Mammary microvascular endothelial cell (primary cell): ENCODE measurements around a stretch of chr6.

- RAMPAGE, long total RNA, result no peak
Observed at GRCh38 chr6:37102050-37103181, 67.5 kb upstream of the PIM1 start.

DNA sequence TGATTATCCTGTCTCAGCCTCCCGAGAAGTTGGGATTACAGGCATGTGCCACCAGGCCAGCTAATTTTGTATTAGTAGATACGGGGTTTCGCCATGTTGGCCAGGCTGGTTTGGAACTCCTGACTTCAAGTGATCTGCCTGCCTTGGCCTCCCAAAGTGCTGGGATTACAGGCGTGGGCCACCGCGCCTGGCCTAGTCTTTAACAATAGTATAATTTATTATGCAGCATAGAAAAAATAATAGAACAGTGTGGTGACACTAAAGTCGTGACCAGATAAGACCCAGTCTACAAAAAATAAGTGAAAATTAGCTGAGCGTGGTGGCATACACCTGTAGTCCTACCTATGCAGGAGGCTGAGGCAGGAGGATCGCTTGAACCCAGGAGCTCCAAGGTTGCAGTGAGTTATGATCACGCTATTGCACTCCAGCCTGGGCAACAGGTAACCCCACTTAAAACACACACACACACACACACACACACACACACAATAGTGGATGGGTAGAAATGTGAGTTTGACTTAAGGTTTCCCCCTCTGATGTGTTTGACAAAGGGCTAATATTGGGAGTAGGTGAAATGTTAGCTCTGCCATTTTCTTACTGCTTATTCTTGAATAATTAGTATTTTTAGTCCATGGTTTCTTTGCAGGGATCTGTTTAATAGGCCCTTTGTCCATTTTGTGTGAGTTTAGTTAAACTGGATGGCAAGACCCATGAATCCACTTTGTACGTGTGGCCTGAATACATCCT, 6.6 kb downstream of the PIM1 start:
- RAMPAGE, long total RNA, result no peak

DNA sequence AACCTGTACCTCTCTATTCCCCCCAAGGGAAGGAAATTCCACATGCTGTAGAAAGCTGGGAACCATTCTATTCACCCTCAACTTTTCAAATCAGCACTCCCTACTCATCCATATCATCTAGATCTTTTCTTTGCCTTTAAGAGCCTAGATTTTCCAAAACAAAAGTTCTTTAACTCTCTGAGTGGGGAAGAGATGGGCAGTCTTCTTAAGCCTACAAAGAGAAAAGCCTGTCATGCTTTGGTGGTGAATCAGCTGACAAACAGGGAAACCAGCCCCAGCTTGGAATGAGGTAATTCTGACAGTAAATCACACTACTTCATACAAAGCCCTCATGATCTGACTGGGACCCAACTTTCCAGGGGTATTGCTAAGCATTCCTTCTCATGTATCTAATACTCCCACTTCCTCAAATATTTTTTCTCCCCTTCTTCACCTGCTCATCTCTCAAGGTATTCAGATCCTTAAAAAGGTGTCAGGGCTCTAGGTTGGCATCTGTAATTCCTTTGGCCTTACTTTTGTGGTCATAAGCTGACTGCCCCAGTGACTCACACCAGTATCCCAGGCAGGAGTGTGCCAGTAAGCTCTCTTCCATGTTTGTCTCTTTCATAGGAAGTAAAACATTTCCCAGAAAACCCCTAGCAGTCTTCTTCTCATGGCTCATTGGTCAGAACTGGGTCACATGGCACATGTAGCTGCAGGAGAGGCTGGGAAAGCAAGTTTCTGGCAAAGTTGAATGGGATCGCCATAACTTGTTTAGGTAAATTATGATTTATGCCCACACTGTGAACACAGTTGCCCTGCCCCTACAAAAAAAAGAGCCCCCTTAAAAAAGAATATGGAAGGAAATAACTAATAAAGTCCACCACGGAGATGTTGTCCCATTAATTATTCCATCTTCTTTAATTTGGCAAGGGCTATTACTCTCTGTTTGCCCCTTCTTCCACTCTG, 15.0 kb upstream of the TBC1D22B start:
- RAMPAGE, long total RNA, result no peak

- RAMPAGE, long total RNA, result no peak
Observed at GRCh38 chr6:37259152-37259678, 1.3 kb upstream of the TMEM217 start.

DNA sequence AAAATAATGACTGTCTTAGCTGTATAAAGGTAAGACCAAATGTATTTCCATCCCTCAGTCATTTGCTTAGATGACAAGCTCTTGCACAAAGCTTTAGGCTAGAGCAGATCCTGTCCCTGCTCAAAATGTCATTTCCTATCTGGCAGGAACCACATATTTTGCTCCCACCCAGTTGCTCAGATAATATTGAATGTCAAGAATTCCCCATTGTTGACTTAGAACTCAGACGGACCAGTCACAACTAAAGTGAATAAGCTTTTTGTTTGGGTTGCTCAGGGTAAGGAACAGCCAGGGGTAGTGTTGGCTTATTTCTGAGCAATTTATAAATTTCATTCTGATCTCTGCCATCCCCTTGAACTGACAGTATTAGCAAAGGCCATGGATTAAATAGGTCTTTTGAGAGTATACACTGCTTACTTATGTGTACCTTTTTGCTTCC, 16.1 kb downstream of the RNF8 start:
- RAMPAGE, long total RNA, result no peak

GRCh38 chr6:37446195-37446565, 13.2 kb downstream of the CMTR1 start:
- RAMPAGE, long total RNA, result no peak

- RAMPAGE, long total RNA, result no peak
Observed at GRCh38 chr6:37481963-37482730, 17.5 kb downstream of the CCDC167 start.

DNA sequence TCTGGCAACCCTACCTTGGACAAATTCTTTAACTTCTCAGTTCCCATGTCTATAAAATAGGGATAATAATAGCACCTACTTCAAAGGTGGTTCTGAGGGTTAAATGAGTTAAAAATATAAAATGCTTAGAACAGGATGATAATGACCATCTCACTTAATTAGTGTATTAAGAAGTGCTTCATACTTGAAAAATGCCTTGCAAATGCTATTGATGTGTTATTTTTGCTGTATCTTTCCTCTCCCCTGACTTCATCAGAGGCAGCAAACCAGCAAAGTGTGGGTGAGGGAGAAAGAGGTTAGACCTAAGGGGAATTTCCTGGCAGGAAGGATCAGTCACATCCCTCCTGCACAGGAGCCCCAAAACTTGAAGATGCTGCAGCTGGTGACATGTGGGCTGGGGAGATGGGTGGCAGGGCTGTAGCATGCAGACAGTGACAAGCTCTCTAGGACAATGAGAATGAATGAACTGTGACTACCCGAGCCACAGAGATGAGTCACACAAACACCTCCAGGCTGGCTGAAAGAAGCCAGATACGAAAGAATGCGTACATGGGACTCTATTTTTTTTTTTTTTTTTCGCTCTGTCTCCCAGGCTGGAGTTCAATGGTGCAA, 53.8 kb upstream of the CCDC167 start:
- RAMPAGE, long total RNA, result no peak

DNA sequence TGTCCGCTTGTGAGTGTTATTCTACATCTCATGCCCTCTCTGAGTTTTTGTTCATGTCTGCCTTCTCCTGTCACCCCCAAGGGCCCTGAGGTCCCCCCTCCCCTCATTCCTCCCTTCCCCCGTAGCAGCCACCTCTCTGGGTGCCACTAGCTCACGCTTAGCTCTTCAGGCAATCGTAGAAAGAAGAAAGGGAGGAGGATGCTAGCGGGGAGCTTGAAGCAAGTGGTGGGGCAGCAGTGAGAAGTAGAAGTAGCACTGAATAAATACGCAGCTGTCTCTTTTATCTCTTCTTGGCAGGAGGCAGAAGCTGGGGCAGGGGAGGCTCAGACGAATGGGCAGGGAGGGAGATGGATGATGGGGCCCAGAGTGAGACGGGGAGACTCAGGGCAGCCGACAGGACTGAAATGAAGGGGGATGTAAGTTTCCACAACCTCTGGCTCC, 60.3 kb upstream of the CCDC167 start:
- RAMPAGE, long total RNA, result no peak

- RAMPAGE, long total RNA, result no peak
Observed at GRCh38 chr6:37777380-37777737, 42.2 kb upstream of the ZFAND3 start.

DNA sequence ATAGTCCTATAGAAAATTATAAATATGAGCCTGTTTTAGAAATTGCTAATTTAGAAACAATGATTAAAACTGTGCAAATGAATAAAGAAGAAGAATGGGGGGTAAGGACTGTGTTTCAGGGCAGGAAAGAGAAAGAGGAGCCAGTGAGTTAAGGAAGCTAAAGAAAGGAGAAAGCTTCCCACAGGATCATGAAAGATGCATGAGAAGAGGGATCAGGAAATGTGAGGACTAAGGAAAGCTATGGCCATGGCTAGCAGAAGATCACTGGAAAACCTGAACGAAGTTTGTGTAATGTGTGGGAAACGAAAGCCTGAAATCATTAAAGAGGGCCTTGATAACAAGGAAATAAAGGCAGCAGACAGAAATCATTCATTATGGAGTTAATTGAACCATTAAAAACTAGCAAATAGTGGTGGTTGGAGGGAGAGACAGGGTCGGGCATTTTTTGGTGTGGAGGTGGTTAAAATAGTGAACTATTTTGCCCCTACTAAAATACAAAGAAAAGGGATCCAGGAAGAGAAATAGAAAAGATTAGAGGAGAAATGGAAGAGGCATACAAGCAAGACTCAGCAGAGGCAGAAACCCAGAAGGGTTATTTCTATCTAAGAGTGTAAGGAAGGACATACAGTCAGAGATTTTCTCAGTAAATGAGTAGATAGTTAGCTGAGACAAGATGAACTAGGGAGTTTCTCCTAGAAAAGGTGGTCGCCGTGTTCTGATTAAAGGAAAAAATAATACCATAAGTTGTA, 274.1 kb downstream of the ZFAND3 start:
- RAMPAGE, long total RNA, result no peak

GRCh38 chr6:38150549-38151132, 331.1 kb downstream of the ZFAND3 start:
- RAMPAGE, long total RNA, result no peak

- RAMPAGE, long total RNA, result no peak
Observed at GRCh38 chr6:38154998-38155661, 335.6 kb downstream of the ZFAND3 start.

DNA sequence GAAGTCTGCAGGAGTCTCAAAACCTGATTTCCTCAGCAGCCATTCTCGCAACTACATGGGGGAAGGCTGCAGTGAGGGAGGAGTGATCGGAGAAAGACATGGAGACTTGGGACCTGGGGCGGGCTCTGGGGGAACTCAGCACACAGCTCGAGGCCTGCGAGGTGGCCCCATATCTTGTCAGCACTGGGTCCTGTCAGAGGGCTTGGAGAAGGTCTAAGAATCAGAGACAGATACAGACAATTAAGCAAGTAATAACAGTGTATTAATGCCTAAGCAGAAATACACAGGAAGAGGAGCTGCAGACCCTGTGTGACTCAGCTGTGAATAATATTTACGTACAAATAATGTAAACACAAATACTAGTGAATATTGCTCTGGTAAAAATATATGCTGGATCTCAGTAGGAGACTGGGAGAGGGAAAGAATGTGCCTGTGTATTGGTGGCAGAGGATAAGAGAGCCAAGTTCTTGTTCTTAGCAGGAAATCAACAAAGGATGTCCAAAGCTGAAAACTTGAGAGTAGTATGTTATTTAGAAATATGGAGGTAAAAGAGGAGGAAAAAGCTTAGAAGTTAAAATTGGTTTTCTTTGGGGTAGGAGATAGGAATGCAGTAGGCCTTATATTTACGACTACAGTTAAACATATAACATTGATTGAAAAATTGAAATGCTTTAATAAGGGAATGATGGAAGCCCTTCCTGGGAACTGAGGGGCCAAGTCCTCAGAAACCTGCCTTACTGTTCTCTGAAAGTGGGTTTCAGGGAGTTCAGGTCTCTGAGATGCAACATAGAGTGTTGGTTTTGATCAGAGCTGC, 336.3 kb downstream of the ZFAND3 start:
- RAMPAGE, long total RNA, result no peak

DNA sequence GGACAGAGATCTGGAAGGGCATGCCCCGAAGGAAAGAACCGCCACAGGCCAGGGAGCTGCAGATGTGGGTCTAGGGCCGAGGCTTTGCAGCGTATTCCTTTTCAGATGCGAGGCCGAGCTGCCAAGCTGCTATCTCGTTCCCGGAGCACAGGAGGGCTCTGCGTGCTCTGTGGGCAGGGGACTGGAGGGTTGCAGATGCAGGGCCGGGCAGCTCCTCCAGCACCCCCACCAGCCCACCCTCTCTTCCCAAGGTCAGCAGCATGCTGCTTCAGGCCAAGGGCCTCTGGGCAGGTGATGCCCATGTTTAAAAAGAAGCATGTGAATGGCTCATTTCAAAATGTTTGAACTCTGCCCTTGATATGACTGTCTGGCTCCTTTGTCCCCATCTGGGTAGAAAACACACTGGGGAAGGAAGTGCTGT, 353.2 kb downstream of the ZFAND3 start:
- RAMPAGE, long total RNA, result no peak

DNA sequence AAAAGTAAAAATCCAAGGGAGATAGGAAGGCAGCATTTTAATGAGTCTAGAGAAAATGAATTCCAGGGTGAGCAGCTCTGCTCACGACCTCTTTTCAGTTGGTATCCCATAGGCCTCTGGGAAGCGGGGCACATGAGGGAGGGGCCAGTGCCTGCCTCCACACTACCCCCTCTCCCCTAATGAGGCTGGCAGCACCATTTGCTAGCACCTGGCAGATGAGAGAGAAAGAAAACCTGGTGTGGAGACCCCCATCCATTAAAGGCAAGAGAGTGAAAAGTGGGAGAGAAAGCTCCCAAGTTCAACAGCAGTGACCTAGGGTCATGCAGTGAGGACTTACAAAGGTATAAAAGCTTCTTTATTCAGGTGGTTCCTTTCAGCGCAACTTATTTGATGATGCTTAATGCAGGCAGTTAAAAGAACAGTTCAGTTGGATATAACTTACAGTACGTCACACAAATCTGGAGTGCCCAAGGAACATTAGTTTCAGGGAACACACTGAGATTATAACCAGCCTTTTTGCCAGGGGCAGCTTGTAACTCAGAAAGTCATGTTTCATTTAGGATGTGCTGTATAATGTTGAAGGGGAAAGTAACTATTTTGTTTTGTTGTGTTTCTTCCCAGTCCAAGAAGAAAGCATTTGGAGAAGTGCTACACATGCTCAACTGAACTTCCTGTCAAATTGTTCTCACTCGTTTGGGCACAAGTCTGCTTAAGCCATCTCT, 158.1 kb downstream of the BTBD9 start:
- RAMPAGE, long total RNA, result no peak

- RAMPAGE, long total RNA, result no peak
Observed at GRCh38 chr6:38600067-38600770, 39.5 kb downstream of the BTBD9 start.

- RAMPAGE, long total RNA, result no peak
Observed at GRCh38 chr6:38636597-38637205, 3.0 kb downstream of the BTBD9 start.

GRCh38 chr6:39204586-39205330, 24.5 kb downstream of the KCNK5 start:
- RAMPAGE, long total RNA, result no peak

- RAMPAGE, long total RNA, result no peak
Observed at GRCh38 chr6:39791878-39792087, 393 bp upstream of the DAAM2 start.